ENCODE results near the genes METRN, CCDC78, RPUSD1 and SSTR5.

- PRO-cap = no peak
Measured at GRCh38 chr16:681288-682272, 1.4 kb downstream of the STUB1 start.

DNA sequence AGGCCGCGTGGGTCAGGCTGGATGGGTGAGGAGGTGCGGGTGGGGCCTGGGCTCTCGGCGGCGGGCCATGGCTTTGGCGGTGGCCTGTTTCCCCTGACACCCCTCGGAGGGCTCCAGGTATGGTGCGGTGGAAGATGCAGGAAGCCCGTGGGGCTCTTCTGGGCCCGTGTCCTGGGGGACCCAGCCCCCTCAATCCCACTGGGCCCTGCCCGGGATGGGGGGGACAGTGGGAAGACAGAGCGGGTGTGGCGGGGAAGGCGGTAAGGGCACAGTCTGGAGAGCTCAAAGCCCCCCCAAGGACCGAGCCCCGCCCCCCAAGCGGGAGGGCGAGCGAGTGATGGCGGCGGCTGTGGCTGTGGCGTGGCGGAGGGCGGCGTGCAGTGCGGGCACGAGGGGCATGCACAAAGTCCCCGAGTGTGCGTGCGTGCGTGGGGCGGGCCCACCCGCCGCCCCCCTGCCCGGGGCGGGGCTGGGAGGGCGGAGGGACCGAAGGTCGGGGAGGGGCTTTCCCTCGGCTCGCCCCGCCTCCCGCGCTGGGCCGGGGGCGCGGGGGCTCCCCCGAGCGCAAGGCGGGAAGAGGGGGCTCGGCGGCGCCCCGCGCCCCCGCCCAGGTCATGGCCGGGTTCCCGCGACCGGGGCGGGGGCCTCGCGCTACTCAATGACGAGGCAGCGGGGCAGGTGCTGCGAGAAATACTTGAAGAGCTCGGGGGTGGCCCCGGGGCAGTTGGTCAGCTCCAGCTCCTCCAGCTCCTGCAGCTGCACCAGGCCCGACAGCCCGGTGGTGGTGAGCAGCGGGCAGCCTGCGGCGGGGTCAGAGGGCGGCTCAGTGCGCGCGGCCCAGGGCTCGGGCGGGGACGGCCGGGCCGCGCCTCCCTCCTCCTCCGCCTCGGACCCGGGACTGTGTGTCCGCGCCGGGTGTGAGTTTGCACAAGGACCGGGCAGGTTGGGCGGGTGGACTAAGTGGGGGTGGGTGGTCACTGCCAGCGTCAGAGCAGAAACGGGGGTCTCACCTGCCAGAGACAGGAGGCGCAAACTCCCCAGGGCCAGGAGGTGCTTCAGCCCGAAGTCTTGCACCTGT lies 3.8 kb upstream of the WDR24 start:
- PRO-cap = no peak

- PRO-cap = bidirectional peak, plus-strand start at chr16:715118, minus-strand start at chr16:715015
Measured at GRCh38 chr16:714465-715292, at the start of gene METRN. METRN (plus strand) TSS chr16:715118.

- PRO-cap = bidirectional peak, plus-strand start at chr16:726519, minus-strand start at chr16:726437
Measured at GRCh38 chr16:726241-726657, at the start of gene CCDC78. CCDC78 (minus strand) TSS chr16:726443.

GRCh38 chr16:759292-760189 lies 993 bp upstream of the MSLN start:
- PRO-cap = unidirectional peak, minus-strand start at chr16:759640

DNA sequence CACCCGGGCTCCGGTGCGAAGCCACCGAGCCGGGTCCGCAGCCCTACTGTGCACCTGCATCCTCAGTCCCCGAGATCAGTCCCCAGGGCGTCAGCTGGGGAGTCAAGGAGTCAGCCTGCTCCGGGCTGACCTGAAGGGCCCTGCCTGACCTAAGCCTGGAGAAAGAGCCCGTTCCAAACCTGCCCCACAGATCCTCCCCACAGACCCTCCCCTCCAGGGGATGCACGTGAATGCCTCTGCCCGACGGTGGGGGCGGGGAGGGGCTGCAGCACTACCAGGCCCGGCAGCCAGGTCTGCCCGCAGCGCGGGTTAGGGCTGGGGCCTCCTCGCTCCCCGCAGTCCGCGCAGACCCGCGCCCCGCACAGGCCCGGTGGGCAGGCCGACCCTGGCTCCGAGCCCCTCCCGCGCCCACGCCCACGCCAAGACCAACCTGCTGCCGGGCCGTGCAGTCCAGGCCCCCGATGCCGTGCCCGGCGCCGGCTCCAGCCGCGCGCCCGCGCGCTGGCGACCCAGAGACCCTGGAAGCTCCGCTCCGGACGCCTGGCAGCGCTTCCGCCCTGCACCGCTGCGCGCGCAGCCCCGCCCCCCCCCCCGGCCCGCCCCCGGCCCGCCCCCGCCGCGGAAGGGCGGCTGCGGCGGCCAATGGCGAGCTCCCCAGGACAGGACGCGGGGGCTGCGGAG lies at the start of gene RPUSD1:
TSS of gene RPUSD1 (minus strand) at position 556 of the 681 bp plus-strand sequence.
- PRO-cap = bidirectional peak, plus-strand start outside the sequence, minus-strand start at position 538 of the sequence

GRCh38 chr16:1072119-1072950 lies at the start of gene SSTR5:
SSTR5 (plus strand) TSS chr16:1072747.
- PRO-cap = no peak

- PRO-cap = no peak
Measured at GRCh38 chr16:1073227-1074103, 918 bp downstream of the SSTR5 start.

DNA sequence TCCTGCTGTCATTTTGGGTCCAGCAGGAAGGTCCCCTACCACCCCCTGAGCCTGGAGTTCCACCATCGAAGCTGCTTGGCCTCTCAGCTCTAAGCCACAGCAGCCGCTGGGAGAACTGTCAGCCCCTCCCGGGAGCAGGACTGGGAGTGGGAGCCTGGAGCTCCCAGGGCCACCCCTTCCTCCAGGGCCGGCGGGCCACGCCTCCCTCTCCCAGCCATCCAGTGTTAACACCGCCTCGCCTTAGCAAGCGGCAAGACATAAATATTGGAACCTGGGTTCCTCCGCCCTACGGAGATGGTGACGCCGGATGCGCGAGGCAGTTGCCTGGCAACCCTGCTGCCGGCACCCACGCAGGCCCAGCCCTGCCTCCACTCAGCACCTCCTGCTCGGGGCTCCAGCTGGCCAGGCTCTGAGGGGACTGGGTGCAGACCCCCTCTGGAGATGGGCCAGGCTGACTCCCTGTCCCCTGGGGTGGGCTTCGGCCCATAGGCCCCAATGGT lies 27.5 kb upstream of the CACNA1H start:
- PRO-cap = no peak

DNA sequence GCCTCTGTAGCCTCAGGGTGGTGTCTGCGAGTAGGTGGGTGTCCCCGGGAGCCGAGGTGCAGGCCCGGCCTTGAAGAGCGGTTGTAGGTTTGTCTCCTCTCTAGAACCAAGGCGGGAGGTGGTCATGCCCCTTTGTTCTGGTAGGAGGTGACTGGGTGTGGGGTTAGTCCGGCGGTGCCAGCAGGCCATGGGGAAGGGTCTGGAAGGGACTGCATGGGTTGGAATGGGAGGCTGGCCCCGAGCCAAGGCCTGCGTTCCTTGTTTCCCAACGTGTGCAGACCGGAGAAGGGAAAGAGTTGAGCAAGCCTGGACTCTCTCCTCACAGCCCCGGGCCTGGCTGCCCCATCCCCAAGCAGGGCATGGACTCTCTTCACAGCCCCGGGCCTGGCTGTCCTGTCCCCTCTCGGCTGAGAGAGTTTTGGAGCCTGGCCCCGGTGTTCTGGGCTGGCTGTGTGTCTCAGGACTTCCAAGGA lies 2.4 kb downstream of the CACNA1H start:
- PRO-cap = no peak

- PRO-cap = no peak
Measured at GRCh38 chr16:1157190-1157914, 4.4 kb downstream of the CACNA1H start.

DNA sequence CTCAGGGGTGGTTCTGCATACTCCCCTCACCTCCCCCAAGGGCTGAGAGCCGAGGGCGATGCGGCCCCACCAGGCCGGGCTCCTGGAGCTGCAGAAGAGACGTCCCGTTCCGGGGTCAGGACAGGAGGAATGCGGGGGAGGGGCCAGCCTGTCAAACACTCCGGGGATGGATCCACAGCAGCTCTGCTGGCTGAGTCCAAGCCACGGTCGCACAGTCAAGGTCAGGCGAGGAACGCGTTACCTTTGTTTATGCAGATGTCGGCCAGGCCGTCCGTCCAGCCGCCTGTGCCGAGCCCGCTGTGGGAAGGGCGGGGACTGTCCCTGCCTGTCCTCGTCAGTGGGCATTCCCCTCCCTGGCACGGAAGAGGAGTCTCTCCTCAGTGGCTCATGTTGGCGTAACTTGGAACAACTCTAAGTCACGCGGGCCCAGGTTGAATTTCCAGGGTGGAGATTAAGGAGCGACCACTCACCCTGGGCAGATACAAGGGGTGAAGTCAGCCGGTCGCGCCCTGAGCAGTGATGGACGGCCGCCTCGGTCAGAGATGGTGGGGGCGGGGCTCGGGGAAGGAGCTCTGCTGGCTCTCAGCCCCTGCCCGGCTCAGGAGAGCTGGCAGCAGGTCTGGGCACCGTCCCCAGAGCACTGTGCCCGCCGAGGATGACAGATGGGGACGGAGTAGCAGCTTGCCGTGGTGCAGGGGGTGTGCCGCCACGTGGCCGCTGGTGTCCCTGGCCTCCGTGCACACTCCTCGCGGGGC lies 7.2 kb downstream of the CACNA1H start:
- PRO-cap = no peak

DNA sequence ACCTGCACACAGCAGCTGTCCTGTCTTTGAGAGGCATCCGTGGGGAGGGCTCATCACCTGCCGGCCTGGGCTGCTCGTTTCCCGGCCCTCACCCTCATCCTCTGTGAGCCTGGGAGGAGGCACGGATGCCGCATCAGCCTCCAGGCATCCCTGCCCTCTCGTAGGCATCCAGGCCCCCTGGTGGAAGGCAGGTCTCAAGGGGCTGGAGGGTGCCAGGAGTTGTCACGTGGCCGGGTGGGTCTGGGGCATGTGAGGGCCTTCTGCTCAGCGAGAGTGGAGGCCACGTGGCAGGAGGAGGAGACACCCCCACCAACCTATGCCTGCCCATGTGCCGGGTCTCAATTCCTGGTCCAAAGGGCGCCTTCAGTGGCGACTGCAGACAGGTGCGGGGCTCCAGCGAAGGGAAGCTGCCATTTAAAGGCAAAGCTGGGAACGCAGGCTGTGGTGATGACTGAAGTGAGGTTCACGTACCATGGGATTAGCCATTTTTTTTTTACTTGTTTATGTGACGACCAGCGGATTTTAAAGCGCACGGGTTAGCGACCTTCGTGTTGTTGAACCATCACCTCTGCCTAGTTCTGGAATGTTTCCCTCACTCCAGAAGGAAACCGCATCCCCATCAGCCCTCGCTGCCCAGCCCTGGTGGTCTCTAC lies 31.6 kb downstream of the CACNA1H start:
- PRO-cap = no peak

- PRO-cap = bidirectional peak, plus-strand start at chr16:1297190, minus-strand start at chr16:1297037
Measured at GRCh38 chr16:1296731-1297562, 12.5 kb upstream of the UBE2I start.

DNA sequence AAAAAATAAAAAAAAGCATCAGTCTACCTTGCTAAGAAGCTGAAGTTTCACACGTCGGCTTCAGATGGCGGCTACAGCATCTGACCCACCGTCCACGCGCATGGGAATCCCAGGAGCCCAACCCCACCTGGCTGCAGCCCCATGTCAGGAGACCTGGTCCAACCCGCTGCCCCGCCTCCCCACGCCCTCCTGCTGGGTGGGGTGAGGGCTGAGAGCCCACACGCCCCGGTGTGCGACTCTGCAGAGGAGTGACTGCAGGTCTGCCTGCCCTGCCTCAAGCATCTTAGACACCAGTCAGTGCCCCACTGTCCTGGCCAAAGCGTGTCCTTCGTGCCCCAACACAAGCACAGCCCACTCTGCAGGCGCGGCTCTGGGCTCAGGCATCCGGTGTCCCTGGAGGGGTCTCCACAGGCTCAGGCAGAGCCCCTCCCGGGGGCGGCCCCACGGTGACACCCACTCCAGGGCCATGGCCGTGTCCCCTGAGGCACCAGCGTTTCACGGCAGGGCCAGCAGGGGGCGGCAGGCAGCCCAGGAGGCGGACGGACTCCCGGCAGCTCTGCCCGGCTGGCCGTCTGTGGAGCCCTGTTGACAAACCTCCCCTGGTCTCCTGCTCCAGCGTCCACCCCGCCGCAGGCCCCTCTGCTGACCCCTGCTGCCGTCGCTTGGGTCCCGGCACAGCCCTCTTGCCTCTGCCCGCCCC lies 8.7 kb upstream of the UBE2I start:
- PRO-cap = no peak

GRCh38 chr16:1315069-1315435 lies 5.6 kb downstream of the UBE2I start:
- PRO-cap = no peak

GRCh38 chr16:1316655-1317062 lies 7.2 kb downstream of the UBE2I start:
- PRO-cap = no peak

GRCh38 chr16:1324580-1325402 lies 8.7 kb upstream of the BAIAP3 start:
- PRO-cap = no peak

GRCh38 chr16:1331532-1332302 lies 1.7 kb upstream of the BAIAP3 start:
- PRO-cap = bidirectional peak, plus-strand start at chr16:1332027, minus-strand start at chr16:1331817

GRCh38 chr16:1365825-1366506 lies 14.2 kb downstream of the GNPTG start:
- PRO-cap = unidirectional peak, plus-strand start at chr16:1366305